B cell (primary cell): ENCODE measurements around the gene CDC40.

- PRO-cap: no peak
- CAGE, long polyA plus RNA: no peak
These were observed 102.7 kb downstream of the FIG4 start for GRCh38 chr6:109793692-109794360.

GRCh38 chr6:110180340-110181010 lies at the start of gene CDC40:
CDC40 (plus strand) TSS chr6:110180427.
- PRO-cap: unidirectional peak, plus-strand start at chr6:110180427; unidirectional peak, plus-strand start at chr6:110180594
- CAGE, long polyA plus RNA: no peak

DNA sequence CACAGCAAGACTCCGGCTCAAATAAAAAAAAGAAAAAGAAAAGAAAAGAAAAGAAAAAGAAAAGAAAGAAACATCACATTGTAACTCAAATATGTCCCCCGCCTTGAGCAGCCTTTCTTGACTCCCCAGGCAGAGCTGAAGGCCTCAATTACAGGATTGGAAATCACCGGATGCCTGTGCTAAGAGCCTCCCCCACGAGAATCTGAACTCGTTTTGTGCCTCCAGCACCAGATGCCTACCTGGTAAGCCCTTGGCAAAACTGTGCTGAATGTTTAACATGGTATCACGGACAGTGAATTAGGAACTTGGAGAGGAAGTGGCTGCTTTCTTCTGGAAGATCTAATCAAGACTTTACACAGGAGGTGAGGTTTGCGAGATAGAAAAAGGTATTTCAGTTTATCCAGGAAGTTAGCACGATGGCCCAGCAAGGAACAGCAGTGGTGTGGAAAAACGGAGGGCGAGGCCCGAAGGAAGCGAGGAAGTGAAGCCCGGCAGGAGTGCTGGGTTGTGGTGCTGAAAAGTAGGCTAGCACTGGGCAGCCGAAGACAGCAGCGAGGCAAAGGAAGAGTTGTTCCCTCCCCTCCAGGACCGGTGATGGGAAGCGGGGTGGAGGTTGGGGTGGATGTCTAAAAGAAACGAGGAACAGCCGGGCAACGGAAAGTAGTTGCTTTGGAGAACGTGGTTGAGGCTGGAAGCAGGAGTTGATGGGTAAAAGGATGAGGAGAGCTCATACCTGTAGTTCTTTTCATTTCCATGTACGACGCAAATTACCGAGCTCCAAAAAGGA lies 1.5 kb downstream of the METTL24 start:
- PRO-cap: no peak
- CAGE, long polyA plus RNA: no peak

DNA sequence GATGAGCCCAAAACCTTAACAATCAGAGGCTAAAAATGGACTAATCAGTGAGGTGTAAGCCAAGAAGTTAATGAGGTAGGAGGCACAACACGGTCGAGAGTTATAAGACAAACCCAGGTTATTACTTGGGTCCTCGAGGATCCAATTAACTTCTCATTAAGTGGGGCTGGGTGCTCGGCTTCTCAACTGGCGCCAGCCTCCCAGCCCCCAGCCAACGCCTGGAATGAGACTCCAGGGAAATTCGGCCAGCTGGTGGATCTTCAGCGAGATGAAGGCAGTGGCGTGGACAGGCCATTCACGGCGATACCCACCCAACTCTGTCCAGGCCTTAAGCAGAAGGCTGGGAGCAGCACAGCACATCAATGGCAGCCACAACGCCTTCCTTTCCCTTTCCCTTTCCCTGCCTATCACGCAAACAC lies 929 bp downstream of the METTL24 start:
- PRO-cap: no peak
- CAGE, long polyA plus RNA: no peak

- PRO-cap: no peak
- CAGE, long polyA plus RNA: no peak
These were observed 15.5 kb upstream of the SLC22A16 start for GRCh38 chr6:110491678-110492465.

DNA sequence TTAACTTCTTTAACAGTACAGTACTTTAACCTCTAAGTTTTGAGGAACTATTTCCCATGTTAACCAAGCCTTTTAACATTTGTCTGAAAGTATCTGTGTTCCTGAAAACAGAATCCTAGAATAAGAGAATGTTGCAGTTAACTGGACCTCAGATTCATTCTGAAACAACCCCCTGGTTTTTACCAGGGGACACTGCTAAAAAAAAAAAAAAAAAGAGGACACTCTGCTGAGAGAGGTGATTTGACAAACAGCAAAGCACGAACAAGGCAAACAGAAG lies 40.5 kb upstream of the SLC22A16 start:
- PRO-cap: no peak
- CAGE, long polyA plus RNA: no peak

DNA sequence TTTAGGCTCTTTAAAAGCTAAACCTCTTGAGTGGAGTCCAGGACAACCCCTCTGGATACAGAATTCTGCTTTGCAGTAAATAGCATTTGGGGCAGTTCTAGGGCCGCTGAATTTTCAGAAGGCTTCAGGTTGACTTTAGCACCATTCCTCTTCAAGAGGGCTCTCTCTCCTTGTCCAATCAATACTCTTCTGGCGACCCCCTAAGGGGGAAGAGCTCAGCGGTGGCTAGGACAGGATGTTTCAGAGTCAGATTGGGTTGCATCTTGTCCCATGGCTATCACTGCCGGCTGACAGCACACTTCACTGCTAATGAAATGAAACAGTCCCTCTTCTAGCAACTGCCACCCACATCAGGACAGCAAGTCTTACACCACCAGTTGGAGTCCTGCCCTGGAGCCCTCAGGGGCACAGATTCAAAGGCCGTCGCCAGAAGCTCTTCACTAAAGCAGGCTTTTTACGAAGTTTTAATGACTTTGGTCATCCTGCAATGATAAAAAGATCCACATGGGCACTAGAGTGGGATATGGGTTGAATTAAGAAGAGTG lies 65.9 kb upstream of the SLC22A16 start:
- PRO-cap: no peak
- CAGE, long polyA plus RNA: no peak

DNA sequence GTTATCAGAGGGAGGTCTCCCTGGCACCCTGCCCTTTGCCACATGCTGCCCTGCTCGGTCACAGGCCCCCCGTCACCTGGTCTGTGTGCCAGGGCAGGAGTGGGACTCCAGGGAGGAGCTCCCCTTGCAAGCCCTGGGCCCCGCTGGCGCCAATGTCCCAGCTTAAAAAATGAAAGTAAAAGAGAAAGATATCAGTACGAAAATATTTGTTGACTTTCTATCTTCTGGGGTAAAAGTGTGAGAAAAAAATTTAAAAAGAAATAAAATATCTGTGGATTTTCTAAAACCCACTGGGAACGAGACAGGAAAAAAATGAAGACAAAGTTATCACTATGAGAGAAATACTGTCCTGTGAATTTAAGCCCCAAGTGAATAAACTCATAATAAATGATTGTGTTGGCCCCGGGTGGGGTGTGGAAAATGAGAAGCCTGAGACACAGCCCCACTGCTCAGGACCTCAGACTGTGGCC lies 68.2 kb upstream of the SLC22A16 start:
- PRO-cap: no peak
- CAGE, long polyA plus RNA: no peak

- PRO-cap: no peak
- CAGE, long polyA plus RNA: no peak
These were observed 1.5 kb downstream of the CDK19 start for GRCh38 chr6:110813812-110814160.

DNA sequence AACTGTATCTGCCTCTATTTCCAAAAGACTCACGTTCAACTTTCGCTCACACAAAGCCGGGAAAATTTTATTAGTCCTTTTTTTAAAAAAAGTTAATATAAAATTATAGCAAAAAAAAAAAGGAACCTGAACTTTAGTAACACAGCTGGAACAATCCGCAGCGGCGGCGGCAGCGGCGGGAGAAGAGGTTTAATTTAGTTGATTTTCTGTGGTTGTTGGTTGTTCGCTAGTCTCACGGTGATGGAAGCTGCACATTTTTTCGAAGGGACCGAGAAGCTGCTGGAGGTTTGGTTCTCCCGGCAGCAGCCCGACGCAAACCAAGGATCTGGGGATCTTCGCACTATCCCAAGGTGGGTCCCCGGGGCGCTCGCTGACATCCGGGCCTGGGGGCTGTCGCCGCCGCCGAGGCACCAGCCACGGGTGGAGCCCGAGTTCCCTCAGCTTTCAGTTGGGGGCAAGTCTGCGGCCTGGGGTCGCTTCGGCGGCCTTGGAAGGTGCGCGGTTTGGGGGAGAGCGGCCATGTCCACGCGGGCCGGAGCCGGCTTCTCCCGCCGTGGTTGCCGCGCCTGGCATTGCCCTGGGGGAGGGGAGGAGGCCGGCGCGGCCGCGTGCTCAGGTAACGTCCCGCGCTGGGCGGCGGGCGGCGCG lies 405 bp downstream of the AMD1 start:
- PRO-cap: bidirectional peak, plus-strand start at position 447 of the sequence, minus-strand start at position 385 of the sequence
- CAGE, long polyA plus RNA: no peak

DNA sequence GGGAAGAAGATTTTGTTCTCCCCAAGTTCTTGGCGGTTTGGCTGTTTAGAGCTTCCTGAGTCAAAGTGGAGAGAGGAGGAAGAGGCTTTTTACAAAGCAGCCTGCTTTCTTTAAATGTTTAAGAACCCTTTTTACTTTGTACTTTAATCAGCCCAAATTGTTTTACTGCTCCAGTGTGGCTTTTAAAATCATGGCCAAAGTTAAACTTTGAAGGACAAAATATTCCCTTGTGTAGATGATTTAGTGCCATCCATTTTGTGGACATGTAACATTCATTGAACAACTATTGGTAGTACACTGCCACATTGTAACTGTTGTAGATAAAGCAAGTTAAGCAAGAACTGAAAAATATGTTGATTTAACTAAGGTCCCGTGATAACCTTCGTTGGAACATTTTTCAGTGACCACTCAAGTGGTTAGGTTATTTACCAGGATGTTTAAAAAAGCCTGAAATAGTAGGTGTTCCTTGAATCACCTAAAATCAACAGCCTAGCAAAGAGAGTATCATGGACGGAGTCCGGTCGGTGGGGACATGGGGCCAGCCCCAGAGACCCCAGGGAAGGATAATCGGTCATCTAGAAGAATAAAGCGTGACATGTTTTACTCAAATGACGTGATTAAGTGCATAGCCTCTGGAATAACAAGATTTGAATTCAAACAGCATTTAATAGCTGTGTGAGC lies 2.5 kb downstream of the AMD1 start:
- PRO-cap: no peak
- CAGE, long polyA plus RNA: no peak

- PRO-cap: no peak
- CAGE, long polyA plus RNA: no peak
These were observed 30.7 kb downstream of the MFSD4B start for GRCh38 chr6:111289563-111290606.

DNA sequence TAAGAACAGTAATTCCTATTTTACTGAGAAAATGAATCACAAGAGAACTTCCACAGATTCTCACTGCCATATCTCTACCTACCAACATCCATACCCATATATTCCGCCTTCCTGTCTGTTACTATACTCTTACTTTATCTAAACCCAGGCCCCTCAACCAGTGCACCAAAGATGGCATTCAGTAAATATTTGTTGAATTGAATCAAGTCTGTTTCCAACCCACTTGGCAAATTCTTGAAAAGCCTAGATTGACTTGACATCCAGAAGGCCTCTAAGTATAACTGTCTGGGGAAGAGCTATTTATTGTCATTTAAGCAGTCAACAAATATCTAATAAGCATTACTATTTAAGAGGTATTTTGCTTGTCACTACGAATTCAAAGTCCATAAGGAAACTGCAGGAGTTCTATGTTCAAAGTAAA lies 86.9 kb downstream of the MFSD4B start:
- PRO-cap: no peak
- CAGE, long polyA plus RNA: no peak

DNA sequence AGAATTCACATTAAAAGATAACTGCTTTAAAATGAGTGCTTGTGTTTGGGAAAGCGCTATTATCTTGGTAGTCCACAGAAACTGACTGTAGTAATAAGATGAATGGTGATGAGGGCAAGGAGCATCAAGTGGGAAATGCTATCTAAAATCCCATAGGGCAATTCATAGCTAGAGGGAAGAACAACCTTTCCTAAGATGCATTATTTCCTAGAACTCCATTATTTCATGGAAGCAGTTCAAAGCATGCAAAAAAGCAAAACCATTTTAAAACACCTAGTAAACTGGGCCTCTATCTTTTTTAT lies 1.6 kb downstream of the REV3L start:
- PRO-cap: no peak
- CAGE, long polyA plus RNA: no peak

GRCh38 chr6:111503536-111504052 lies 20.6 kb upstream of the REV3L start:
- PRO-cap: no peak
- CAGE, long polyA plus RNA: no peak

DNA sequence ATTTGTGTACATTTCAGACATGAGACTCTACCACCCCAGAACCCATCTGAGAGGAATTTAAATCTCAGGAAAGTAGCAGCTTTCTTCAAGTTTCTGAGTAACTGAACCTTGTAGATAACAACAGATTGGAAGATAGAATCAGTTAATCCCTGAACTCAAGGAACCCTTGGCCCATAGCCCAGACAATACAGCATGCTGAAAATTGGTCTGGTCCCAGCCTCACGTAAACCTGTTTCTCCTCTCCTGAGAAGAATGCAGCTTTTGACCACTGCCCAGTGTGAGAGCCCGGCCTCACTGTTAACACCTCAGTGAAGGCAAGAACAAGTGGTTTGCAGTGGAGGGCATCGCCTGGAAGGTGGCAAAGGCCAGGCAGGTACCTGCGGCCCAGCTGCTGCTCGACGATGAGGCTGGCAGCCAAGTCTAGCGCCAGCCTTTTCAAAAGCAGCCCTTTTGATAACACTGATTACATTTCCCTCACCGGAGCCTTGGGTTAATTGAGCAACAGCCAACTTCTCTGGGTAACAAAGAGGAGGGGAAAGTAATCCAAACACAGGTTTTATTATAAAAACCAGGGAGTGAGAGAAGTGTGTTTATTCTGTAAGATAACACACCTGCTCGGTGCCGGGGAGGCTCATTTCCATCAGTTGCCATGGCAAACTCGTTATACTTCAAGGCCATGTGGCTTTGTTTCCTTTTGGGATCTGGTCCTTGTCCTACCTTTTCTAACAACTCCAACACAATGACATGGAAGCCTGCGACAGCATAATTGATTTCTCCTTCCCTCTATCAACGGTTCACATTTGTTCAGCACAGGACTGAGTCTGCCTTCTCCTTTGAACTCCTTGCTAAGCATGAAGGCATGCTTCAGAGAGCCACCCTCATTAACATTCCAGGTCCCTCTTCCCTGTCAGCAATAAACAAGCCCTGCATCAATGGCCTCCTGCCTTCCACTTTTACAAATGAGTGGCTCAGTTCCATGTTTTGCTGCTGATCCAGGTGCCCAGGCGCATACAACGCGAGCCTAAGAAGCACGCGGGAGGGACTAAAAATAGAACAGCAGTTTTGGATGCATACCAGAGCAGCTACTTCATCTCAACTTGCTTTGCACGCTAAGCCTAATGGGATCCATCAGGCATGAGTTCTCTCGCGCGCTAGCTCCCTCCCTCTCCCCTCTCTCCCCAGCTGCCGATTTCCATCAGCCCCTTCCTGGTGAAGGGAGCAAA lies 53.8 kb downstream of the TRAF3IP2 start:
- PRO-cap: no peak
- CAGE, long polyA plus RNA: no peak

GRCh38 chr6:111566767-111567769 lies 38.6 kb downstream of the TRAF3IP2 start:
- PRO-cap: no peak
- CAGE, long polyA plus RNA: no peak

- PRO-cap: no peak
- CAGE, long polyA plus RNA: no peak
These were observed 3.8 kb downstream of the TRAF3IP2 start for GRCh38 chr6:111601807-111602297.

GRCh38 chr6:111623356-111623895 lies 17.7 kb upstream of the TRAF3IP2 start:
- PRO-cap: no peak
- CAGE, long polyA plus RNA: no peak

DNA sequence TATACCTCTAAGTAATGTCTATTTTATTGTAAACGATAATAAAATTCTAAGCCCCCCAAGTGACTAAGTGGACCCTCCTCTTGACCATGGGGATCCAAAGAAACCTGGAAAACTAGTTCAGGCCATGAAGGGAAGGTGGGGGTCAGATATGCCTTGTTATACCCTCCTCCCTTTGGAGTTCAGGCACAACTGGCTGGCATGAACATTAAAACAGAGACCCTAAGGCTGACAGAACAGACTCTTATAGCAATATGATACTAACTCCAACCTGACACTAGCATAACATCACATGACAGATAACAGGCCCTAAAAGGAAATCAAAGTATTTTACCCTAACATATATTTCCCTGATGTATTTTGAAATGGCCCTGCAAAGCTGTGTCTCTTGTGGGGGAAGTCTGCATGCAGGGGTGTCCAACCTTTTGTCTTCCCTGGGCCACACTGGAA lies 110.9 kb downstream of the FYN start:
- PRO-cap: no peak
- CAGE, long polyA plus RNA: no peak